Ascending aorta (tissue), 1 donor: ENCODE data around the gene PEDS1.

GRCh38 chr20:49569452-49569809, 1.5 kb upstream of the PTGIS start:
- PRO-cap, result no peak

GRCh38 chr20:49661935-49662696, 51.6 kb downstream of the B4GALT5 start:
- PRO-cap, result no peak

DNA sequence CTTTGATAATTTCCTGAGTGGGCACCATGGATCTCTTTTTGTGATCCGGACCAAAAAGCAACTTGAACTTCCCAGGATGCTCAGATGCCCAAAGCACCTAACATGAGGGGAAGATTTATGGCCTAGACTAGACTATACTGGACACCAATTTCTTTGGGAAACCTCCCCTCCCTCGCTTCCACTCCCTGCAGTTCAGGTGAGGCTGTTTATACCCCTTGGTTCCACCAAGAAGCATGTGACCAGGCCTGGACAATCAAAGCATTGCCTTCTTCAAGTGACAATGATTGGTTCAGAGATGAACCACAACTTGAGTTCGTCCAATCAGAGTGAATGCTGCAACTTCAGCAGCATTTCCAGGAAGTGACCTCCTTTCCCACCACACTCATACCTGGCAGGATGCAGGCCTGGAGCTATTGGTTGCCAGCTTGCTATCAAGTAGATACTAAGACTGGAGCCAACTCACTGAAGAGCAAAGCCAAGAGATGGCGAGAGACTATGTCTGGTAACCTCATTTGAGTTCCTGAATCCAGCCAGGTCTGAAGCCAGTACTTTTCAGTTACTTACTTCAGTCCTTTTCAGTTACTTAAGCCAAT, 45.6 kb upstream of the SLC9A8 start:
- PRO-cap, result no peak

DNA sequence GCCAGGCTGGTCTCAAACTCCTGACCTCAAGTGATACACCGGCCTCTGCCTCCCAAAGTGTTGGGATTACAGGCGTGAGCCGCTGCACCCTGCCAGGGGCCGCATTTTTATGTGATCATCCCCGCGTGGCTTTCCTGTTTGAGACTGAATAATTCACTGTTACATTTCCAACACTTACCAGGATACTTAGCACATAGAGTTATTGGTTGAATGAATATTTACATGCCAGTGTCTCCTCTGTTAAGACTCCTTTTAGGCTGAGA, 7.8 kb upstream of the RNF114 start:
- PRO-cap, result no peak

DNA sequence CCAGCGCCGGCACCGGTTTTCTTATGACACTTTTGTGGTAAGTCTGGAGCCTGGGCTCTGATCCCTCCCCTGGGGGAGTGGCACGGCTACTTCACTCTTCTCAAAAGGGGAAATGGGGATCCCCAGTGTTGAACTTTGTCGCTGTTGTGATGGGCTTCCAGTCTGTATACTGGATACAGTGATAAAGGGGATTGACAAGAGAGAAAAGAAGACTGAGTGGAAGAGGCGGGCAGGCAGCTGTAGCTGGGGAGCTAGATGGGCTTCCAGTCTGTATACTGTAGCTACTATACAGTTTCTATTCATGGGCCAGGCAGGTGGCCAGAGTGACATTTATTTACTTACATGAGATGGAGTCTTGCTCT, 13.1 kb downstream of the RNF114 start:
- PRO-cap, result no peak

GRCh38 chr20:49987660-49988451, 5.1 kb downstream of the SNAI1 start:
- PRO-cap, result no peak

GRCh38 chr20:50026871-50027184, 44.0 kb downstream of the SNAI1 start:
- PRO-cap, result no peak

GRCh38 chr20:50029763-50030574, 47.2 kb downstream of the SNAI1 start:
- PRO-cap, result no peak

GRCh38 chr20:50048291-50048979, 64.5 kb downstream of the UBE2V1 start:
- PRO-cap, result no peak

DNA sequence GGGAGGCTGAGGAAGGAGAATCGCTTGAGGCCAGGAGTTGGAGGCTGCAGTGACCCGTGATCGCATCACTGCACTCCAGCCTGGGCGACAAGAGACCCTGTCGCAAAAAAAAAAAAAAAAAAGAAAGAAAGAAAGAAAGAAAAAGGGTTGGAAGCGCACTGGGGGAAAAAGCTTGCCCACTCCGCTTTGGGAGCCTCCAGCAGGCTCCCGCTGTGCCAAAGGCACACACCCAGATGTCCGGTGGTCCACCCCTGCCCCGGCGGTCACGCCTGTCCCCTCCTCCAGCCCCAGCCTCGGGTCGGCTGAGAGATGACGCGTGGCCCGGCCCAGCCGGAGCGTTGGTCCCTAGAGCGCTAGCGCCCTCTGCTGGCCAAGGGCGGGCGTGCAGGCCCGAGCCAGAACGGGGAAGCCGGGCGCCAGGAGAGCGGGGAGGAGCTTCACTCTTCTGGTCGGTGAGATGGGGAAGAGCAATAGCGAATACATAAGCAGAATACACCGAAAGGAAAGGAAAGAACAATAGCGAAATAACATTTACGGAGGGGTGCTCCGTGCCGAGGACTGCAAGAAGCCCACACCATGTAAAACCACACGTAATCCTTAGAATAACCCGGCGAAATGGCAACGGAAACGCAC, 41.7 kb downstream of the UBE2V1 start:
- PRO-cap, result no peak

DNA sequence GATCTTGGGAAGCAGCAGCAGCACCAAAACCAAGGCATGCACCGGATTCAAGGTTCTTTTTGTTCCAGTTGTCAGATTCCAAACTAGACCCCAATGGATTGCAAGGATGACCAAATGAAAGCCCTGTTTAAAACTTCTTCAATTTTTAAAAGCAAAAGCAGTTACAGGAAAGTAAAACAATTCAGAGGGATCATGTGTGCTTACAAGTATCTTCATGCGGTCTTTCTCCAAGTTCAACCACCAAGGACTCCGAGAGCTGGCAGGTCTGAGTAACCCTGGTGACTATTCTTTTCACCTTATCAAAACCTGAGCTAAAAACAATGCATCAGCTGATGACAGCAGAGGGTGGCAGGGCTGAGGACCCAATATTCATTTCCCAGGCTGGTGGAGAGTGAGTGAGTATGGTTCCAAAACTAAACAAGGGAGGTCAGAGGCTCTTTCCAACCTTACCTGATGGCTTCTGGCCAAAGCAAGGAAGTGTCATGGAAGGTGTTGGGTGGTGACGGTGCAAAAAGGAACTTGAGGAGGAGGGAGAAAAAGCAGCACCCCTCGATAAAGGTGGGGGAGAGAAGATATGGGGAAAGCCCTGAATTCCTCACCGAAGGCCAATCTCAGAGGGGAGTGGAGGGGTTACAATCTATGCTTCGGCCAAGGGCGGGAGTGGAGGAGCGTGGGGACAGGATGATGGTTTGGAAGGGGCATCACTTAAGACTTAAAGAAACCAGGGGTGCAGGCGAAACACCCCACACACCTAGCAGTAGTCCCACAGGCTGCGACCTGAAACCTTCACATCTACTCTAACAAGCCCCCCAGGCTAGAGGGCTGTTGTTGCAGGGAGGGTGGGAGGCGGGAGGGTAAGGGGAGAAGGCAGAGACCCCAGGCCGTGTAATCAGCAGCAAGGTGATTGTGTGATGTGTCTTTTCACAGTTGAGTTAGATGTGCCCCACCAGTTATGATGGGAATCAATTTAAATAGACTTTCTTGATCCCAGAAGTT, 31.1 kb downstream of the UBE2V1 start:
- PRO-cap, result no peak

- PRO-cap, result bidirectional peak, plus-strand start at chr20:50153894, minus-strand start at chr20:50153711
These were observed at the start of gene PEDS1 for GRCh38 chr20:50153500-50154192. Gene PEDS1, minus strand, starts transcription at chr20:50153723.

- PRO-cap, result bidirectional peak, plus-strand start at chr20:50166334, minus-strand start at chr20:50166194
These were observed 12.6 kb upstream of the PEDS1 start for GRCh38 chr20:50165948-50166687.

DNA sequence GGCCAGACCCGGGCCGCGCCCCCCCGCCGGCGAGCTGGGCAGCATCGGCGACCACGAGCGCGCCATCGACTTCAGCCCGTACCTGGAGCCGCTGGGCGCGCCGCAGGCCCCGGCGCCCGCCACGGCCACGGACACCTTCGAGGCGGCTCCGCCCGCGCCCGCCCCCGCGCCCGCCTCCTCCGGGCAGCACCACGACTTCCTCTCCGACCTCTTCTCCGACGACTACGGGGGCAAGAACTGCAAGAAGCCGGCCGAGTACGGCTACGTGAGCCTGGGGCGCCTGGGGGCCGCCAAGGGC, 505 bp downstream of the CEBPB start:
- PRO-cap, result unidirectional peak, plus-strand start at position 74 of the sequence; unidirectional peak, plus-strand start at position 221 of the sequence

- PRO-cap, result unidirectional peak, minus-strand start at chr20:50193632
These were observed 3.1 kb downstream of the CEBPB start for GRCh38 chr20:50193447-50194443.

- PRO-cap, result bidirectional peak, plus-strand start at chr20:50286838, minus-strand start at chr20:50286742
These were observed 95.9 kb downstream of the CEBPB start for GRCh38 chr20:50286448-50287091.

DNA sequence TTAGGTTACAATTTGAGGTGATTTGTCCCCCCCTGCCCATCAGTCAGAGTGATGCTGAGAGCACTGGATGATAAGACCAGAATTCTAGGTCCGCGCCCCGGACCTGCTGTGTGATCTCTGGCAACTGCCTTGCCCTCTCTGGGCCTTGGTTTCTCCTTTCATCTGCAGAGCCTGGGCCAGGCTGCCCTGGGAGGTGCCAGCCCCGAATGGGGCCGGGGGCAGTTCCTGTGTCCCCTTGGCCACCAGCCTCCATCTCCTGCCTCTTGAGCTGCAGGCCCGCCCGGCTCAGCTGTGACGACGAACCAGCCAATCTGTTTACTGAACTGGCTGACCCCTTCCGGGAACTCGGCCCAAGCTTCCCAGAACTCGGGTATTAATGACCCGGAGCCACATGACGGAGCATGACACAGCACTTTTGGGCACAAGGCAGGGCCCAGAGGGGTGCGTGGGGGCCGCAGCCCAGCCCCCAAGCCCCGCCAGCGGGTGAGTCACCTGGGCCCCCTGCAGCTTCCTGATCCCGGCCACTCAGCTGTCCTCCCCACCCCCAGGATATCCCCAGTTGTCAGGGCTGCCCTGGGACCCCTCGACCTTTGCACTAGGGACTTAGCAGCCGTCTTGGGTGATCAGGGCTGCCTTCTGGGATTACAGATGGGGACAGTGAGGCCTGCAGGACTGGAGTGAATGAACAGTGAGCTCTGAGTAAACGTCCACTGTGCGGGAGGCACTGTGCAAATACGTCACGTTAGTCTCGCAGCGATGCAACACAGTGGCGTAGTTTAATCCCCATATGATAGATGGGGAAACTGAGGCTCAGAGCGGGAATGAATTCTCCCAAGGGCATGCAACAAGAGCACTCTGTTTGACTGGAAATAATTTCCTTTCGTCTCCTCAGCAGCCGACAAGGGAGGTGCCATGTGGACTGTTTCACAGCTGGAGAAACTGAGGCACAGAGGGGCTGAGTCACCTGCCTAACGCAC, 102.0 kb downstream of the CEBPB start:
- PRO-cap, result bidirectional peak, plus-strand start at position 412 of the sequence, minus-strand start at position 237 of the sequence

GRCh38 chr20:50336584-50337004, 146.0 kb downstream of the CEBPB start:
- PRO-cap, result no peak

DNA sequence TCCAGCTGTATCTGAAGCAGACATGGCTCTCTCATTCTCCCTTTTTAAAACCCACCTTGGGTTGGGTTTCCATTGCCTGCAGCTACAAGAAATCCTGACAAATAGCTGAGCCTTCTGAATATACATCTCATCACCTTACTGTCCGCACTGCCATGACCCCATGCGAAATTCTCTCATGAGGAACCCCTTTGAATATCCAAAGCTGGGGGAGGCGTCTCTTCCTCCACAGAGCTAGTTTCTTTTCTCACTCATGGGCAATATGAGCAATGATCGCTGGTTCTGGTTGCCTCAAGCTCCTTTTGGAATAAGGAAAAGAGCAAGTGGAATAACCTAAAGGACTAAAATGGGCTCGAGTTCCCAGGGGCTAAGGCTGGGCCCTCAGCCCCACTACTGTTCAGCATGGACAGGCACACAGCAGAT, 156.6 kb downstream of the CEBPB start:
- PRO-cap, result no peak

DNA sequence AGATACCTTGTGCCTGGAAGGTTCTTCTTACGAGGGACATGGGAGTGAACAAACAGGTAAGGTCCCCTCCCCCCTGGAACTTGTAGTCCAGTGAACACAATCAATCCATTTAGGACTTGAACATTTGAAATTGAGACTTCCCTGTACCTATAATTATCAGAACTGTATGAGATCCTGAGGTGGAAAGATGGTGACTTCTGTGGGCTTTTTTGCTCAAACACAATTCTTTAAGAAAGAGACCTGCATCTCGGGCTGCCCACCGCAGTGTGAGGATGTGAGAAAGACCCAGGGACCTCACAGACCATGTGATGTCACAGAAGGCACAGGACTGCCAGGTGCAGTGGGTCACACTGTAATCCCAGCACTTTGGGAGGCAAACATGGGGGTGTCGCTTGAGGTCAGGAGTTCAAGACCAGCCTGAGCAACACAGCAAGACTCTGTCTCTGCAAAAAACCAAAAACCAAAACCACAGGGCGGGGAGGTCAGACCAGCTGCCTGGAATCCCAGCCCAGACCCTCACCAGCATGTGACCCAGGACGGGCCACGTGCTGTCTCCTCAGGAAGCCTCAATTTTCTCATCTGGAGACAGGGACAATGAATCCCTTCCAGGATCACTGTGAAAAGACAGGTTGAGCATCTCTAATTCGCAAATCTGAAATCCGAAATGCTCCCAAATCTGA, 159.7 kb upstream of the PTPN1 start:
- PRO-cap, result no peak